Foreskin fibroblast (primary cell): ENCODE measurements around a stretch of chr13.

GRCh38 chr13:22925740-22926855, 254.7 kb upstream of the SGCG start:
- RRBS, result 5% methylated on average over 12 of the region's 71 CpGs

GRCh38 chr13:23182125-23182481, 1.3 kb downstream of the SGCG start:
- RRBS, result no CpG with 5 or more reads among the region's 3 CpGs

- RRBS, result 3% methylated on average over 1 of the region's 37 CpGs
Observed at GRCh38 chr13:23546860-23547763, 23.1 kb upstream of the TNFRSF19 start.

DNA sequence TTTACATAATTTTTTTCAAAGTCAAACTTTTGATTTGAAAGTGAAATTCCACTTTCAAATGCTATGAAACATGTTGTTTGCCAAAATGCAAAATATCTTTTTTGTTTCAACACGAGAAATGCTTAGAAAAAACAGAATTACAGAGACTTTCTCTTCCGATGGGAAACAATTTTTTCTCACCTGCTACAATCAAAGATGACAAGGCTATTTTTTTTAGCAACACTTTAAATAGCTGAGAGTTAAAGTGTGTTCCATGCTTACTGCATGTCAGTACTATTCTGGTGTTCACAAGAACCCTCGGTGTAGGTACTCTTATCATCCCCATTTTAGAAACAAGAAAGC, 9.1 kb upstream of the TNFRSF19 start:
- RRBS, result no CpG with 5 or more reads among the region's 3 CpGs

DNA sequence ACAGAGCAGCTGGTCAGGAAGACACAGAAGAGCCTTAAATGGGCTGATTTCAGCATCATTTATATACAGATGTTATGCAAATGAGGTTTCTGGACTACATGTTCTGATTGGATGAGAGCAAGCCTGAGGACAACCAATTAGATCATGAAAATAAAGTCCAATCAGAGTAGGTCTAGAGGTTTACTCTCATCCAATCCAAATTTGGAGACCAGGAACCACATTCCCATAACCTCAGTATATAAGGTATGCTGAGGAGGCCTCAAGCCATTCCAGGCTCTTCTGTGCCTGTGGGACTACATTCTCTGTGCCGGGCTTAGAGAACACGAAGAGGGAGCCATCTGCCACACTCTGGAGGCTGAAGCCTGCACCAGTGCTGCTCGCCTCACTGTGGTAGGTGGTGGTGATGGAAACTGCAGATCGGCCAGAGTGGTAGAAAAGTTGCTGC, 144.7 kb downstream of the TNFRSF19 start:
- RRBS, result no CpG with 5 or more reads among the region's 4 CpGs

DNA sequence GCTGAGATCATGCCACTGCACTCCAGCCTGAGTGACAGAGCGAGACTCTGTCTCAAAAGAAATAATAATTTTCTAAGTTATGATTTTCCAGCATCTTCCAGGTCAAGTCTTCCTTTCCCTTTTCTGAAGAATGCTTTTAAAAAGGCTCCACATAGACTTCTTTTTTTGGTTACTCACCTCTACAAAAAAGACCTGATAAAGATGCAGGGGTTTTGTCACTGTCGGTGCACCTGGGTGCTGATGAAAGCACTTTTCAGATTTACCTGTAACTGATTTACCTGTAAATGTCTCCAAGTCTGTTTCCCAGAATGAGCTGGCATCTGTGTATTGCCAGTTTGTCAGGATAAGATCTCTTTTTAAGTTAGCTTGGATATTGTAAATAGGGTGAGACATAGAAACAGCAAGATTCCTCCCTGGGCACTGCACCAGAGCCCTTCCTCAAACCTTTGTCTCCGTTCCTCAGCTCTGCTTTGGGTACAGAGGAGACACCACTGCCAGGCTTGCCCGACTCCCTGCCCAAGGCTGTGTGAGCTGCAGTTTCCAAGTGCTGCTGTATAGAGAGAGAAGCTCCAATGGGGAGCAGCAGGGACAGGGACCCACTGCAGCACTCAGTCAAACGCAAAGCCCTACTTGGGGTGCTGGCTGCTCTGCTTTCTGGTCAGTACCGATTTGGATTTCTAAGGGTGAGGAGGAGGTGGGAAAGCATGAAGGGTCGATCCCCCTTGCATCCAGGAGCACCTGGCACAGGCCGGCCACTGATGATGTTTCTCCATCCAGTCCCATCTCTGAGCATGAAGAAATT, 158.6 kb downstream of the TNFRSF19 start:
- RRBS, result no CpG with 5 or more reads among the region's 8 CpGs

DNA sequence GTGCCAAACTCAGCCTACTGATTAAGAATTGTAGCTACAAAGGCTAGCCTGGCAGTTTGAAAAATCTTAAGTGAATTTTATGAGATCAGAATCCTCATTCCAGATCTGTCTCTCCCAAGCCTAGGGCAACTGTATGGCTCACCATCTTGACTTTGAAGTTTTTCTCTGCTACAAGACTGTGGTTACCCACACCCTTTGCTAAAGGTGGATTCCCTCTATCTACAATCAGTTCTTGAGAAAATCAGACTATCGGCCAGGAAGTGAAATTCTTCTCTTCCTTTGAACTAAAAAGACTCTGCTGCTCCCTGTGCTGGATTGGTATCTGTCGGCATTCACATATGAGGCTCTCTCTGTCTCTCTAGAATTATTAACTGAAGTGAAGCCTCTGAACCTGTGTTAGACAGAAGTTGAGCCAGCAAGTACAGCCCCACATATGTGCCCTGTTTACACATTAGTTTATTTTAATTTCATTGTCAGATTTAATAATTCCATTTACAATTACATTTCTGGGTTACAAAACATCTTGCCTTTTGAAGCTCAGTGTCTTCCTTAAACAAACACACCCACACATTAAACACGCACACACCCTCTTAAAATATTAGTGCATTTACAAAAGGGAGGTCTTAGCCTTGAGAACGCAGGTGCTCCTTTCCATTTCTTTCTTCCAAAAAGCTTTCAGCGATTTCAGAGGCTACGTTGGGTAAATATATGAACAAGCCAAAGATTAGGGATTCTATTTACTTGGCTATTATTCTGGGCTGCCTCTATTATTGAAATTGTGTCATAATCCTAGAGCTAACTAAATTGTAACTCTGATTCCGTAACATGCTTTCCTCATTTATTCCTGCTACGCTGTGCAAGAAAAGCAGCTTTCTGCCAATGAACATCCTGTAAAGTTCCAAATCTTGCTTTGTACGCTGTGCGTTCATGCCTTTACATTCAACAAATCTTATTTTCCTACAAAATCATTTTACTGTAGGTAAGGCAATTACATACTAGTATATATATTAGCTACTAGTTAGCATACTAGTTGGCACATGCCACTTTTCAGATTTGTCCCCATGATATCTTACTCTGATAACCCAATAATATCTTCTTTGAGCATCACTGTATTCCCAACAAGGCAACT, 145.6 kb downstream of the MIPEP start:
- RRBS, result no CpG with 5 or more reads among the region's 10 CpGs

DNA sequence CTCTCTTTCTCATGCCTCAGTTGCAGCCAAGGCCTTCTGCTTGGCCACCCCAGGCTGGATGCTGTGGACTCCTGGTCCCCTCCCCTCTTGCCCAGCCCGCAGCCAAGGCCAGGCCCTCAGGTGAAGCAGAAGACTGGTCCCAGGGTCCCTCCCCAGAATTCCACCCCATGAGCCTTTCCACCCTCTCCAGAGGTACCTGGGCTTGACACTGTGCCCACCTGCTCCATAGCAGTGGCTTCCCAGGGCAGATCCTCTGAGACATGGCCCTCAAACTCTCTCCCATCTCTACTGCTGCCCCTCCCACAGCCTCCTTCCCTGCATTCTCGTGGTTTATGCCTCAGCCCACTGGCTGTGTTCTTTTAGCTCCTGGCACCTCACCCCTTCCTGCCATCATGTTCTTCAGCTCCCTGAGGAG, 61.8 kb upstream of the MIPEP start:
- RRBS, result no CpG with 5 or more reads among the region's 2 CpGs

- RRBS, result no CpG with 5 or more reads among the region's 2 CpGs
Observed at GRCh38 chr13:24074860-24075350, 85.6 kb upstream of the SPATA13 start.

GRCh38 chr13:24130225-24130765, 30.2 kb upstream of the SPATA13 start:
- RRBS, result no CpG with 5 or more reads among the region's 9 CpGs

DNA sequence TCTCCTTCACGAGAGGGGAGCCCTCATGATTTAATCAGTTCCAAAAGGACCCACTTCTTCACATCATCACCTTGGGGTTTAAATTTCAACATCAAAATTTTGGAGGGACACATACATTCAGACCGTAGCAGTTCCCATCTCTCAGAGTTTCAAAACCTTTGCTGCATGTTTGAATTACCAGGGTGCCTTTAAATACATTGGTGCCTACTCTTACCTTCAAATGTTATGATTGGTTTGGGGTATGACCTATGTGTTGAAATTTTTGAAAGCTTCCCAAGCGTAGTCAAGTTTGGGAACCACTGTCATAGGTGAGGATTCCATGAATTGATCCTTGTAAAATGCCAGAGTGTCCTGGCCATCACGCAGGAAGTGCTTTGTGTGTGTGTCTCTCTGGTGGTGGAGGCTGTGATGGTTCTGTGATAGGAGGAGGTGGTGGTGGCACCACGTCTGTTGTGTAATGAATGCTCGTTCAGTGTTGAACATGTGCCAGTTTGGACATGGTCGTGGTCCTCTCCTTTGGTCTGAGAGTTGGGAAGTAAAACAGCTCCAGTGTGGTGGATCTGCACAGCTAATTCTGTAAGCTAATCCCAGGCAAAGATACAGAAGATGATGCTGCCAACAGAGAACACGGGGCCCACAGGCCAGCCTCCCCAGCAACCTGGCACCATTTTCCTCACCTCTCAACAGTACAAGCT, 6.5 kb downstream of the SPATA13 start:
- RRBS, result no CpG with 5 or more reads among the region's 8 CpGs

GRCh38 chr13:24179248-24179770, 18.8 kb downstream of the SPATA13 start:
- RRBS, result no CpG with 5 or more reads among the region's 2 CpGs

- RRBS, result no CpG with 5 or more reads among the region's 6 CpGs
Observed at GRCh38 chr13:24186956-24187546, 26.5 kb downstream of the SPATA13 start.

- RRBS, result no CpG with 5 or more reads among the region's 10 CpGs
Observed at GRCh38 chr13:24225842-24226350, 65.4 kb downstream of the SPATA13 start.

DNA sequence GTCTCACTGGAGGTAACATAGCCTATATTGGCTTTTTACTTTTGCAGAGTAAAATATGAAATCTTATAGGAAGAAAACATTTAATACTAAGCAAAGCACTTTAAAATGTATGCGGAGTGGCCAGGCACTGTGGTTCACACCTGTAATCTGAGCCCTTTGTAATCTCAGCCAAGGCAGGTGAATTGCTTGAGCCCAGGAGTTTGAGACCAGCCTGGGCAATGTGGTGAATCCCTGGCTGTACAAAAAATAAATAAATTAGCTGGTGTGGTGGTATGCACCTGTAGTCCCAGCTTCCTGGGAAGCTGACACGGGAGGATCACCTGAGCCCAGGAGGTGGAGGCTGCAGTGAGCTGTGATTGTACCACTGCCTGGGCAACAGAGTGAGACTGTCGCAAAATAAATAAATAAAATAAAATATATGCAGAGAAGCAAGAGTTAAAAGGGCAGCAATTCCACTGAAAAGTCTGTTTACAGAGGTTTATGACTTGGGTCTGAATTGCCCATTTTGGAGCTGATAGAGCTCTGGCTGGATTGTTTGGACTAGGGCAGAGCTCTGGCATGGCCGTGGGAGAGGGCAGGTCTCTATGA, 64.8 kb upstream of the C1QTNF9 start:
- RRBS, result no CpG with 5 or more reads among the region's 4 CpGs

DNA sequence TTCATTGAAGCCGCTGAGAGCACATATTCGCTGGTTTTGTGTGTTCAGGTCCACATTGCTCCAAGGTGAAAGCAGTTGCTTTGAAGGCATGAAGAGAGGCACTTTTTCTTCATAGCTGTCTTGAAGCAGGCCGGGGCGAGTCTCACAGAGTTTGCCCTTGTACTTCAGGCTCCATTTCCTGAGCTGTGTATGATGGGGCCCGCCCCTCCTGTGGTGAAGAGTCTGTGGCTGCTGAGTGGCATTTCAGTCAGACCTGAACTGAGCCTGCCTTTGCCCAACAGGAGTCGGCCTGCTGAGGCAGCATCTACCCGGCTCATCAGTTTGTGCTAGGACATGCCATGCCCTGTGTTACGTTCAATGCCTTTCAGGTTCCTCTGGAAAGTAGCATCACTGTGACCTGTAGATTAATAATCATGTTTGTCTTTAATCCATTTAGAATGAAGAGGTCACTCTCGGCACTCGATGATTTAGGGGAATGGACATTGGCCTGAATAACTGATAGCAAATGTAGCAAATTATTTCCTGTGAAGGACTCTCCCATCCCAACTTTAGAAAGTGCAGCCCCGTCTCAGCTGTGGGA, 44.3 kb upstream of the C1QTNF9 start:
- RRBS, result no CpG with 5 or more reads among the region's 11 CpGs

- RRBS, result 4% methylated on average over 5 of the region's 13 CpGs
Observed at GRCh38 chr13:24270458-24271565, 38.6 kb upstream of the C1QTNF9 start.

DNA sequence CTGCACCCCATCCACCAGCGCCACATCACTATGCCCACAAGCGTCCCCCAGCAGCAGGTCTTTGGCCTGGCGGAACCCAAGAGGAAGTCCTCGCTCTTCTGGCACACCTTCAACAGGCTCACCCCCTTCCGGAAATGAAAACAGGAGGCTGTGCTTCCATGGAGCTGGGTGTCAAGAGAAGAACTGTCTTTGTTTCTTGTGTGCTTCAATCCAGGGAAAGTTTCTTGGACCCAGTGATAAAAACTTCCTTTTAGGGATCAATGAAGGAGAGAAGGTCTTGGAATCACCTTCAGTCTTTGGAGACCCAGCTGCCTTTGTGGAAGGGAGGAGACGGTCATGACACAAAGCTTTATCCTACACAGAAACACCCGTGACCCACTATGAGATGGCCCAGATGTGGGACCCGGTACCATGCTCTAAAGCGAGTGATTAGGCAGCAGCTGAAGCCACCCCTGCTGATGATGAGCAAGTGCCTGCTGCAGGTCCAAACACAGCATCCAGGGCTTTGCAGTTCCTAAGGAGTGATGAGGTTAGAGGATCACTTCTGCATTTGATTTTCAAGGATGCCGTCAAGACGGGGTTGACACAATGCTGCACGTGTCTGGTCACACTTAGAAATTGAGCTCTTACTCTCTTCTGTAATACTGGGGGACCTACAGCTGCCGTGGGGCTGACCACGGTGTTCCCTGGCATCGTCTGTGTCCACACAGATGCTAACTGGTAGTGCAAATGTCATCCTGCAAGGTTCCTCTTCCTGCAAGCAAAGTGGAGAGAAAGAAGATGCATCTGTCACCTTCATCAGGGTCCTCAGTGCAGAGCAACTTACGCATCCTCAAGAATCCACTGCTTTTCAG, 6.5 kb upstream of the C1QTNF9 start:
- RRBS, result no CpG with 5 or more reads among the region's 16 CpGs

- RRBS, result no CpG with 5 or more reads among the region's 2 CpGs
Observed at GRCh38 chr13:24333067-24333363, 23.6 kb downstream of the C1QTNF9 start.

- RRBS, result no CpG with 5 or more reads among the region's 2 CpGs
Observed at GRCh38 chr13:24361035-24361342, 51.6 kb downstream of the C1QTNF9 start.